Ureter (tissue), 1 donor: ENCODE measurements around a stretch of chr16.

- PRO-cap: no peak
These were observed 104.9 kb downstream of the ANKRD11 start for GRCh38 chr16:89385495-89385901.

DNA sequence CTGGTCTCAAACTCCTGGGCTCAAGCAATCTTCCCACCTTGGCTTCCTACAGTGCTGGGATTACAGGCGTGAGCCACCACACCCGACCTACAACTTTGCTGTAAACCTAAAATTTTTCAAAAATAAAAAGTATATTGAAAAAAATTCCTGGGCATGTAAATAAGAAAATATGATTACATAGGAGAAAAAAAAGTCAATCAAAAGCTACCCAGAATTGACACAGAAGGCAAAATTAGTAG lies 101.2 kb downstream of the ANKRD11 start:
- PRO-cap: no peak

DNA sequence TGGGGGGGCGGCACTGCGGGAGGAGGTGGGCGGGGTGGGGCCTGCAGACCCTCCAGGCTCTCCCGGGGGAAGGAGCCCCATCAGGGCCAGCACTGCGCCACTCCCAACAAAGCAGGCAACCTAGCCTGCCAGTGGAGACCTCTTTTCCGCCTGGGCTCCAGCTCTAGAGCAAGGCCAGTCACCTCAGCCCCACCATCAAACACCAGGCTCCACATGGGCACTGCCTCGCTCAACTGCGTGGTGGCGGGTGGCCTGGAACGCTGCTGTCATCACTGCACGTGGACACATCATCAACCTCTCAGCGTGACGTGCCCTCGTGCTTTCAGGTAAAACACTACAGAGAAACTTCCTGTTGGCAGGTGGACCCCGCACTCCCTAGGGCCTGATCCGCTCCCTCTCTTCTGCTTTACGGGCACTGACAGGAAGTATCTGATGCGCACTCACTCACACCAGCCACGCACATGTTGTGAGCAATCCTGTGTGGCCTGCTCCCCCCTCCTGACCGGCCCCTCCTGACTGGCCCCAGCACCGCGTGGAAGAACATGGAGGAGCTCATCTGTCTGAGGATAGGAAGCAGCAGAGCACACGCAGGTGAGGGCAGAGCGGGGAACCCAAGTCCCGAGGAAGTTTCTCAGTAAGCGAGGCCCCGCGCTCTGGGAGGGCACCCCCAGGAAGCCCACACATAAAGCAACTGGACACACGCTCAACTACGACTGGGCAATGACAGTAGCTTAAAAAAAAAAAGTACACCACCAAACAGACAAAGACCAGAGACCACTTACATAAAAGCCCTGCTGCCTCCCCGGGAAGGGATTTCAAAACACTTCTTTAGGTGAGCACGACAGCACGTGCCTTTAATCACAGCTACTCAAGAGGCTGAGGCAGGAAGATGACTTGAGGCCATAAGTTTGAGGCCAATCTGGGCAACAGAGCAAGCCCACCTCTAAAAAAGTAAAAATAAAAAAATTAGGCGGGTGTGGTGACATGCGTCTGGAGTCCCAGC lies 87.2 kb downstream of the ANKRD11 start:
- PRO-cap: no peak

- PRO-cap: no peak
These were observed 76.5 kb downstream of the ANKRD11 start for GRCh38 chr16:89413772-89414313.

DNA sequence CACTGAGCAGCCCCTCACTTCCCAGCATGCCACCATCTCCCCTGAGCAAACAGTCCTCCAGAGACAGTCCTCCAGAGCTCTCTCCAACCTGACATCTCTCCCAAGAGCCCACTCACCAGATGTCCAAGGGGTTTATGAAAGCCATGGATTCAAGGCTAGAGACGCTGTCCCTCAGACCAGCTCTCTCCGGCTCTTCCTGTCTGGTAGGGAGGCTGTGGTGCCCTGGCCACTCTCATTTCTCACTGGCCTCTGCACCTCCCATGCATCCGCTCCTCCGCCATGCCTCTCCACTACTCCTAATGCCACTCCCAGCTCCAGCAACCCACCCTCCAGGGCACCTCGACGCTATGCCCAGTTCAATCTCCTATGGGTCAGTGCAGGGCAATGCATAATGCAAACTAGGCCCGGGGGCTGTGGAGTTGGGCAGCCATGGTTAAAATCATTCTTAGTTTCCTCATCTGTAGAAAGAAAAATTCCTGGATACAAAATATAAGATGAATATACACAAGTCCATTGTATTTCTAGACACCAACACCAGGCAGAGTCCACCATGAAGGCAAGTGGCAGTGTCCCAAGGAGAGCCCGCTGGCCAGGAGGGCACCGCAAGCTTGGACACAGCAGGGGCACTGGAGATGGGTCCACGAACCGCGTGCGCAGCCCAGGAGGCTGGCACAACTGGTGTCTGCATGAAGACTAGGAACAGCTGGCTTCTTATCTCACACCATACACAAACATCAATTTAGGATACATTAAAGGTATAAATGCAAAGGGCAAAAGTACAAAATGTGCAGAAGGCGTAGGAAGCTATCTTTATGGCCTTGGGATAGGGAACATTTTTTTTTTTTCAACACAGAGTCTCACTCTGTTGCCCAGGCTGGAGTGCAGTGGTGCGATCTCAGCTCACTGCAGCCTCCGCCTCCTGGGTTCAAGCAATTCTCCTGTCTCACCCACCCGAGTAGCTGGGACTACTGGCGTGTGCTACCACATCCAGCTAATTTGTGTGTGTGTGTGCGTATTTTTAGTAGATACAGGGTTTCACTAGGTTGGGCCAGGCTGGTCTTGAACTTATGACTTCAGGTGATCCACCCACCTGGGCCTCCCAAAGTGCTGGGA lies 52.5 kb downstream of the ANKRD11 start:
- PRO-cap: no peak

DNA sequence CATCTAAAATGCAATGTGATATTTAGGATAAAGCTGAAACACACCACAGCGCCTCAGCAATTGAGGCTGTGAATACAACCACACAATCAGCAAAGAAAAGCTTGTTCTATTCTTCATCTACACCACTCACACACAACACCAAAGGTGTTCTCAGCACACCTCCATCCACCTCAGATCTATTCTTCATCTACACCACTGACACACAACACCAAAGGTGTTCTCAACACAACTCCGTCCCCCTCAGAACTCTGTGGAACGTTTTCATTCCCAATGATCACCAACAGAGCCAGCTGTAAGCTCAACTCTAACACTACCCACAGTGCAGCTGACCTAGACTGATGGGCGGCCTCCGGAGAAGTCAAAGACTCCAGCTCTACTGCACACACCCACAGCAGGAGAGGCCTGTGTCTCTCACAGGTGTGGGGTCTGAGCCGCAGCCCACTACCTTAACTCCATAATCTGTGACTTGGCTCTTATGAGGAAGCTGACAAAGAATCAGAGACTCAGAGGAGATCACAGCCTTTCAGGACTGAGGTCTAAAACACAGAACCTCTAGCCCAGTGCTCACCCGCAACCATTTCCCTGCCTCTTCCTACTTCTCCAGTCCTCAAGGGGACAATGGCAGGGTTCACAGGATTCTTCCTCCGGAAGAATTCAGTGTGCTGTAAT lies 50.7 kb downstream of the ANKRD11 start:
- PRO-cap: no peak

DNA sequence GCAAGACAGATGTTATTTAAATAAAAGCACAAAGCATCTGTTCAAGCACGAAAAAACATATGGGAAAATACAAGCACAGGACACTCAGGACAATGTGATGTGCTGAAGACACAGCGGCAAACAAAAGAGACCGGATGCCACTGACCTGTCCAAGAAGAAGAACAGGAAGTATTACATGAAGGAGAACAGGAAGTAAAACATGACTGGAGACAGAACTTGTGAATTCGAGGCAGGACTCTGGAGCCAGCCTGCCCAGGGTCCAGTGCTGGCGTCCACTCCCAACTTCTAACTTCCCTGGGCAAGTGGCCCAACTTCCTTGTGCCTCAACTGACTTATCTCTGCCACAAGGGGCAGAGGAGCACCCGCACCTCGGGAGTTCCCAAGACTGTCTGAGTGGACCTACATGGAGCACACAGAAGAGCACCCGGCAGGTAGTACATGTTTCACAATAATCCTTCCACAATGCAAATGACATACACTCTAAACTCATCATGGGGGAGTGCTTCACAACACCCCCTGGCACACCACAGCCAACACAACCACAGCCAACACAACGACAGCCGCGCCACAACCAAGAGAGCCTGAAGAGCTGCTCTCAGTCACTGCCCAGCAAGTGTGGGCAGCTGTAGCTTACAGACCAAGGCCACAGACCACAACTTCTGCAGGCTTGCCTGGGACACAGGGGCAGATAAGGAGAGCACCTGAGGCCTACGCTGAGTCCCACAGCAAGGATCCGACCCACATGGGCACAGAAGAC lies 36.6 kb downstream of the ANKRD11 start:
- PRO-cap: no peak

DNA sequence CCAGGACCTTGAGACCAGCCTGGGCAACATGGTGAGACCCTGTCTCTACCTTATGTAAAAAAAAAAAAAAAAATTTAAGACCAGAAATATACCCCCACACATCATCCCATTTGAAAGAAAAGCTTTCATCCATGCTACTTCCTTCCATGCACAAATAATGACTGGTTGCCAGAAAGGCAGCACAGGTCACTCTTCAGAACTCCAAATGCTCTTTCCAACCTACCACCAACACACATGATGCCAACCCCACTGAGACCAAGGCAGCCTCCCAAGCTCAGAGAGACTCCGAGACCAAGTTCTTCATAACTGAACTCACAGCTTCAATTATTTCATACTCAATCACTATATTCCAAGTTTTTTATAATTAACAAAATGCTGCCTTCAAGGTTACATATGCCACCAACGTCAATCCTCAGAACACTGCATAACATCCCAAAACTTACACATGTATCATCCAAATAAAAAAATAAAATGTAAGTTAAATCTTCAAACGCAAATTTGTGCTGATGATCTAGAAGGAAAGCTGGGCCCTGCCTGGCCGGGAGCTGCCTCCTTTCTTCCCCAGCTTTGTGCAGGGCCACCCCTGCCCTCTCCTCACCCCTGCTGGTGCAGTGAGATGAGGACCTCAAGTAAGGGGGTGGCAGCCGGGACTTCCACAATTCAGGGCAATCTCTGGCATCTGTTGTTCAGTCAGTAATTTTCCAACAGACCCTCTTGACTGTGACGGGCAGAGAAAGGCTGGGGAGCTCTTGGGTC lies 15.8 kb downstream of the ANKRD11 start:
- PRO-cap: no peak

GRCh38 chr16:89533901-89534538 lies 25.8 kb downstream of the SPG7 start:
- PRO-cap: no peak

GRCh38 chr16:89536579-89536726 lies 24.0 kb upstream of the RPL13 start:
- PRO-cap: no peak

GRCh38 chr16:89545713-89546243 lies 14.7 kb upstream of the RPL13 start:
- PRO-cap: no peak

- PRO-cap: no peak
These were observed 3.3 kb upstream of the RPL13 start for GRCh38 chr16:89556746-89558109.

- PRO-cap: no peak
These were observed 2.5 kb downstream of the RPL13 start for GRCh38 chr16:89562686-89563605.

- PRO-cap: no peak
These were observed 5.3 kb downstream of the RPL13 start for GRCh38 chr16:89565583-89566370.

GRCh38 chr16:89629849-89630436 lies 16.5 kb downstream of the DPEP1 start:
- PRO-cap: no peak

- PRO-cap: no peak
These were observed 19.7 kb downstream of the DPEP1 start for GRCh38 chr16:89633086-89633504.

DNA sequence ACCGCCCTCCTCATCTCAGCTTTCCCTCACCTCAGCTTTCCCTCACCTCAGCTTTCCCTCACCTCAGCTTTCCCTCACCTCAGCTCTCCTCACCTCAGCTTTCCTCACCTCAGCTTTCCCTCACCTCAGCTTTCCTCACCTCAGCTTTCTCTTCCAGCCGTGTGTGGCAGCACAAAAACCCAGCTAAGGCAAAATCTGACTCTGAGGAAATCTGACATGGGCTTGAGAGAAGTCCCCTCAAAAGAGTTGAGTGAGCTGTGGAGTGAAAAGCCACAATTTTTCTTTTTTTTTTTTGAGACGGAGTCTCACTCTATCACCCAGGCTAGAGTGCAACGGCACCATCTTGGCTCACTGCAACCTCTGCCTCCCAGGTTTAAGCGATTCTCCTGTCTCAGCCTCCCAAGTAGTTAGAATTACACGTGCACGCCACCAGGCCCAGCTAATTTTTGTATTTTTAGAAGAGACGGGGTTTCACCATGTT lies 2.1 kb downstream of the CHMP1A start:
- PRO-cap: no peak

DNA sequence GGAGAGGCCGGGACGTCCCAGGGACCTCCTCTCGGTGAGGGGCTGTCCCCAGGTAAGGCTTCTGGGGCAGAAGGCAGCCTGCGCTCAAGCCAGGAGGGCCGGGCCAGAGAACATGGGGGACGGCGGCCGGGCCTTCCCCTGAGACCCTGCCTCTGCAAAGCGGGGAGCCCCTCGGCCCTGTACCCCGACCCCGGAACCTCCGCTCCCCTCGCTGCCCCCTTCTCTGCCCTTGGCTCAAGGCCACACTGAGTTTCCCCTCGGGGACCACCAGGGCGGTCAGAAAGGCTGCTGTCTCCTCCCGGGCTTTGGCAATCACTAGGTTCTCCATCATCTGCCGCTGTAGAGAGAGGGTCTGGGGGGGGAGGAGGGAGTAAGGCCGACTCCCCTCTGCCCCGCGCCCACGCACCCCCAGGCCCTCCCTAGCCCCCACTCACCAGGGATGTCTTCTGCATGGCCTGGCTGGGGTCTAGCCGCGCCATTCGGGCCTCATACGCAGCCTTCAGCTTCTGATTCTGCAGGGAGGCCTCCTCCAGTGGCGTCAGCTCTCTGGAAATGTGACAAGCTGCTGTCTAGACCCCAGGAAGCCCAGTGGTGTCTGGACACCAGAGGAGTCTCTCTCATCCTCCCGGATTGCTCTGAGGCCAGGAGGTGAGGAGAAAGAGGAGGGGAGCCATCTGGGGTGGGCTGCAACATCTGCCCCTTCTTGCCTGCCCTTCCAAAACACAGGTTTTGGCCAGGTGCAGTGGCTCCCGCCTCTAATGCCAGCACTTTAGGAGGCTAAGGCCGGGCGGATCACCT lies 8.3 kb downstream of the VPS9D1 start:
- PRO-cap: no peak

- PRO-cap: no peak
These were observed 5.2 kb downstream of the SPIRE2 start for GRCh38 chr16:89833478-89833914.

DNA sequence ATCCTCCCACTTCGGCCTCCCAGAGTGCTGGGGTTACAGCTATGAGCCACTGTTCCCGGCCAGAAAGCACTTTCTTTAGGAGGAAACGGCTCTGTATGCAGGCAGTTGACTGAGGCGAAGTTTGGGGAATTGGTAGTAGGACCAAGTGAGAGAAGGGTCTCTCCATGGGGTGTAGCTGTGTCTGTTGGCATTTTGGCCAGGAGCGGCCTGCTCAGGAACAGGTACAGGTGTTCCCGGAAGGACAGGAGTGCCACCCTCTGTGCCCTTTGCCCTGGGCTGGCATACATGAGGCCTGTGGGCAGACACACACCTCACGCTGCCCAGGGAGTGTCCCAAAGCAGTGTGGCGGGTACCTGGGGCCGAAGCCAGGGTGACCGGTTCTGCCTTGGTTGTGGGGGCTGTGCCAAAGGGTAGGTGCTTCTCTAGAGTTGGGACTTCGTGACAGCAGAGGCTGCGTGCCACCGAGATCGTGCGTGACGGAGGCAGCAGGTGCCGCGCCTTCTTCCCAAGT lies 20.1 kb upstream of the TCF25 start:
- PRO-cap: no peak